Measurements from ENCODE around the gene SLC22A18.

GRCh38 chr11:2724887-2725412, 160.6 kb downstream of the CDKN1C start:
- RRBS: no CpG with 5 or more reads among the region's 16 CpGs

GRCh38 chr11:2752844-2753239, 132.7 kb downstream of the CDKN1C start:
- RRBS: no CpG with 5 or more reads among the region's 12 CpGs

- RRBS: no CpG with 5 or more reads among the region's 18 CpGs
Measured at GRCh38 chr11:2805458-2806137, 80.0 kb downstream of the CDKN1C start.

GRCh38 chr11:2812223-2813093, 73.1 kb downstream of the CDKN1C start:
- RRBS: 8% methylated on average over 4 of the region's 19 CpGs

DNA sequence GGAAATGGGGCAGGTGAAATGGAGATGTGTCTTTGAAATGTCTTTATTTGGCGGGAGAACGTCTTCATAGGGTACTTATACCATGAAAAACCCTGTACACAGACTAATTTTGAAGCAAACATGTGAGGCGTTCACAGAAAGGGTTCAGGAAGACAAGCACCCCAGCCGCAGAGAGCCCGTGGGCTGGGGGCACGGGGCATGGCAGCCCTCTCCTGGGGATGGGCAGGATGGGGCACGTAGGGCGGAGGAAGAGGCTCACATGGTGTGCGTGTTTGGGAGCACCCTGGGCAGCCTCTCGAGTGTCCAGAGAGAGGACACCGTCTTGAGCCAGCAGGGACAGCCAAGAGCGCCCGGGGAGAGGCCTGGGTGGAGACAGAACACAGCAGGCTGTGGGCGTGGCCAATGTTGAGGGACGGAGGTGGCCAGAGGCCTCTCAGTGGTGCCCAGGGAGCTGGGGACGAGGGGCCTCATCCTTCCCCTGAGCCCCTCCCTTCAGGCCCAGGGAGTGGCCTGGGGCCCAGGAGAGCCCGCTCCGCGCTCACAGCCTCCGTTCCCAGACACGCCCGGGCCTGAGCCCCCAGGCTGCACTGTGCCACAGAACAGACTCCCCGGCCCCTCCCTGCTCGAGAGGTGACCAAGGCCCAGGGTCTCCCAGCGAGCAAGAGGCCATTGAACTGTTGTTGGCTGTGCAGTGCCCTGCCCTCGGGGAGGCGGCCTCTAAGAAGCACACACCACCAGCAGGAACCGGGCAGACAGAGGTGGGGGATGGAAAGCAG, 48.5 kb downstream of the CDKN1C start:
- RRBS: 15% methylated on average over 2 of the region's 28 CpGs

DNA sequence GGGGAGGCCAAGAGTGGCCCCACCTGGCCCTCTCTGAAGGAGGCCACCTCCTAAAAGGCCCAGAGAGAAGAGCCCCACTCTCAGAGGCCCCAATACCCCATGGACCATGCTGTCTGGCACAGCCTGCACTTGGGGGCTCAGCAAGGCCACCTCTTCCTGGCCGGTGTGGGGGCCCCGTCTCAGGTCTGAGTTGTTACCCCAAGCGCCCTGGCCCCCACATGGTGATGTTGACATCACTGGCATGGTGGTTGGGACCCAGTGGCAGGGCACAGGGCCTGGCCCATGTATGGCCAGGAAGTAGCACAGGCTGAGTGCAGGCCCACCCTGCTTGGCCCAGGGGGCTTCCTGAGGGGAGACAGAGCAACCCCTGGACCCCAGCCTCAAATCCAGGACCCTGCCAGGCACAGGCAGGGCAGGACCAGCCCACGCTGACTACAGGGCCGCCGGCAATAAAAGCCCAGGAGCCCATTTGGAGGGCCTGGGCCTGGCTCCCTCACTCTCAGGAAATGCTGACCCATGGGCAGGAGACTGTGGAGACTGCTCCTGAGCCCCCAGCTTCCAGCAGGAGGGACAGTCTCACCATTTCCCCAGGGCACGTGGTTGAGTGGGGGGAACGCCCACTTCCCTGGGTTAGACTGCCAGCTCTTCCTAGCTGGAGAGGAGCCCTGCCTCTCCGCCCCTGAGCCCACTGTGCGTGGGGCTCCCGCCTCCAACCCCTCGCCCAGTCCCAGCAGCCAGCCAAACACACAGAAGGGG, 37.4 kb downstream of the CDKN1C start:
- RRBS: no CpG with 5 or more reads among the region's 12 CpGs

DNA sequence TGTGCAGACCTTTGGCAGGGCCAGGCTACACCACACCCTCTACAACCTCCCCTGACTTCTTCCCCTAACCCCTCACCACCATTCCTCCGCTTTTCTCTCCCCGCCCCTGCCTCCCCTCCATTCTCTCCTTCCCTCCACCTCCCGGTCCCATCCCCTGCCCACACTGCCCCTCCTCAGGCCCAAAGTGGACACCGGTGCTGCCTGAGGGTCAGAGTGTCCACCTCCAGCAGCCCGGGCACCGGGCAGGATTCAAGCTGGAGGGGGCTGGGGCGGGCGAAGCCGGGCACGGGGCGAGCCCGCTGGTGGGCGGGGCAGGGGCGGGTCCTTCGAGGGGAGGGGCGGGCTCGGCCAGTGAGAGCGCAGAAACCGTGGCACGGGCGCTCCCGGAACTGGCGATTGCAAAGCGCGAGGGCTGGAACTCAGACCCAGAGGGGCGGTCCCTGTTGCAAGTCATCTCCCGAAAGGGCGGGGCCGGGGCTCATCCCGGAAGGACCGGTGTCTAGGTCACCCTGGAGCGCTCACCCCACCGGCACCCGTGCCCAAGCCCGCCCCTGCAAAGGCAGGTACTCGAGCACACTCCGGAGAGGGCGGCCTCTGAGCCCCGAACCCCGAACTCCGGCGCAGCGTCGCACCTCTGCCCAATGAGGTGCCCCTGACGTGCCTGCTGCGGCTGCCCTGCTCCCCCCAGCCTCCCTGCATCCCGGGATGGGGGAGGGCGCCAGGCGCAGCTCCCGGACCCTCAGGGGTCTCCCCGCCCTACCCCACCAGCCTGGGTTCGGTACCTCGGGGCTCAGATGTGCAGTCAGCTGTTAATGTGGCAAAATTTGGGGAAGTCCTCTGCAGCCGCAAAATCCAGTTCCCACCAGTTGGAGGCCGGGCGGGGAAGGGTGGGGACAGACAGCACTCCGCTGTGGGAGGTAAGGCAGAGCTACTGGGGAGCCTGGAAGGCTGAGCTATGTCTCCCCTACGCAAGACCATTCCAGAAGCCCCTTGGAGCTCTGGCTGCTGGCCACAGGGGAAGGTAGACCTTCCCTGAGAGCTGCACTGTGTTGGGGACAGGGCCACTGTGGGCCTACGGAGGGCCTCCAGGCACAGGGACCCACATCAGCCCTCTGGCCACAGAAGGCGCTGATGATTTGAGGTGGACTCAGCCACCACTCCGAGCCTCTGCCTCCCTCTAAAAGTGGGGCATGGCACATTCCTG, at the start of gene SLC22A18:
Gene SLC22A18, plus strand, starts transcription at position 477 of the 1,204 bp plus-strand sequence.
- RRBS: 2% methylated on average over 25 of the region's 61 CpGs

- RRBS: 50% methylated on average over 4 of the region's 27 CpGs
Measured at GRCh38 chr11:2903006-2903959, 1.2 kb downstream of the SLC22A18 start.

GRCh38 chr11:2923778-2924147, 5.5 kb downstream of the PHLDA2 start:
- RRBS: no CpG with 5 or more reads among the region's 7 CpGs

DNA sequence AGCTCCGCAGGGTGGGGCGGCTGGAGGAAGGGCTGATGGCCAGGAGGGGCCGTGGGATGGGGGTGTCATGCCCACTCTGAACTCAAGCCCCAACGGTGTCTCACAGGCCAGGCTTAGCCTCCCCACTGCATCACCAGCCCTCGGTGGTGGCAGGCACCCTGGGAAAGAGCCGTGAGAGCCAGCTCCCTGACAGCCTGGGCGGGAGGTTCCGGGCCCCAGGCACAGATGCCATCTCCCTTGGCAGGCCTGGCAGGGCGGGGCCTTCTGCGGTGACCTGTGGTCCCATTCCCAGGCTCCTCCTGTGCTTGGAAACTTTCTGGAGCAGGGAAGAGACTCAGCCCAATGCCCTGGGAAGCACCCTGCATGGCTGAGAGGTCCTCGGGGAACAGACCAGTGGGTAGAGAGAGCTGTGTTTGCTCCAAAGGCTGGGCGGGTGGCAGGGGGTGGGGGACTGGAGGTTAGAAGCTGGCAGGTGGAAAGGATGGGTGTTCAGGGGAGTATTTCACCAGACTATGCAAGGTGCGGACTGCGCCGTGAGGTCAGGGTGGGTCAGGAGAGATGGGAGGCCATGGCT, 4.8 kb downstream of the PHLDA2 start:
- RRBS: no CpG with 5 or more reads among the region's 15 CpGs

GRCh38 chr11:2989035-2989436, 3.1 kb downstream of the NAP1L4 start:
- RRBS: no CpG with 5 or more reads among the region's 6 CpGs

DNA sequence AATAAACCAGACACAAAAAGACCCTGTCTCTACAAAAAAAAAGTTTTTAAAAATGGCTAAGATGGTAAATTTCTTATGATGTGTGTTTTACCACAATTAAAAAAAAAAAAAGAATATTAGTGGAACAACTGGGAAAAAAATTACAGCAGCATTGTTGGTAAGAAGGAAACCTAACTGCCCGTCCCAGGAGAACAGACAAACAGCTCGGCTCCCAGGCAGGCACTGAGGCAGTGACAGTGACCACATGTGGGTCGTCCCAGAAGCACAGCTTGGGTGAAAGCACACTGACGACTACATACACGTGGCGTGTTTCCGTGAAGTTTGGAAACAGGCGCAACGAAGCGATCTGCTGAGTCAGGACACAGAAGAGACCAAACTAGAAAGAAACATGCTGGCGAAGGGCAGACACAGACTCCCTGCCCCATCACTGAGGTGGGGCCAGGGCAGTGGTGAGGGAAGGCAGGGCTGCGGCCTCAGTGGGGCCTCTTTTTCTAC, 20.3 kb downstream of the CARS1 start:
- RRBS: no CpG with 5 or more reads among the region's 12 CpGs

- RRBS: 94% methylated on average over 2 of the region's 21 CpGs
Measured at GRCh38 chr11:3357509-3358656, 21.1 kb downstream of the ZNF195 start.

DNA sequence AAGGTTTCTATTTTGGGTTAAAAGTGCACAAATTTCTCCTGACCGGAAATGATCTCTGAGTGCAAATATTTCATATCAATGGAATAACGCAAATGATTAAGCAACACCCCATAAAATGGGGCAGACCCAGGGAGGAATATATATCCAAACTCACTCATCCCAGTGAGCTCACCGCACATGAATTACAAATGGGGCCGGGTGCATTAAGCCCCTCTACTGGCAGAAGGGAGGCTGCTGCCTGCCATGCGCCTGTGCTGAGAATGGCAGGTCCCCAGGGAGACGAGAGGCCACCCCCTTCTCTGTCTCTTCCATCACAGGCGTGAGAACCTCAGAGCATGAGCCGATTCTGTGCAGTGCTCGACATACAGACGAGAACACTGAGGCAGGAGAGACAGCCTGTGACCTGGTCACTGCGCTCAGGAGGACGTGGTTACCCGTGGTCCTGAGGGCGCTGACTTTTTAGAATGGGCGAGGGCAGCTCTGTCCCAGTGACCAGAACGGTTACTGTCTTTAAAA, 42.7 kb upstream of the ZNF195 start:
- RRBS: no CpG with 5 or more reads among the region's 16 CpGs

DNA sequence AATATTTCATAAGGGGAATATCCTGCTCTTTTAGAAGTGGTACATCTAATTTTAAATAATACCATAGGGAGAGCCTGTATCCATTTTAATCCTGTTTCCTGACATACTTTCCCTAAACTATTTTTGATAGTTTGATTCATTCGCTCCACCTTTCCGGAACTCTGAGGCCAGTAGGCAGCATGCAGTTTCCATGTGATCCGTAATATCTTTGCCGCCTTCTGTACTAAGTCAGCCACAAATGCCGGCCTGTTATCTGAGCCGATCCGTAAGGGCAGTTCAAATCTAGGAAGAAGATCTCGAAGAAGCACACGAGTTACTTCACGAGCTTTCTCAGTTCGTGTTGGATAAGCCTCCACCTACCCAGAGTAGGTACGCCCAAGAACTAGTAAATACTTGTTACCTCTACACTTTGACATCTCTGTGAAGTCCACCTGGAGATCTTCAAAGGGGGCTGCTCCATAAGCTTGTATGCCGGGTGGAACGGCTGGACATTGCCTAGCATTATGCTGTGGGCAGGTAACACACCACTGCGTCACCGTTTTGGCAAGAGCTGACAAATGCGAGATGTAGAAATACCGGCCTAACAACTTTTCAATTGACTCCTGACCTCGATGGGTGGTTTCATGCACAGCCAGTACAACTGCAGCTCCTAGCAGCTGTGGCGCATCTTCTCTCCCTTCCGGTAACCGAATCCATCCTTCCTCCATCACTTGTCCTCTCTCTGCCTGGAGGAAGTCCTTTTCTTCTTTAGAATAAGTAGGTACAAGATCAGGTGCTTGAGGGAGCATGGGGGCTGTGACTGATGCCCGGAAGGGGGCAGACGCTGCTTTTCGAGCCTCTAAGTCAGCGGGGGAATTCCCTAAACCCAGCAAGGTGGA, 97.8 kb upstream of the ZNF195 start:
- RRBS: 81% methylated on average over 2 of the region's 26 CpGs

- RRBS: no CpG with 5 or more reads among the region's 18 CpGs
Measured at GRCh38 chr11:3795932-3796685, 1.2 kb downstream of the NUP98 start.

DNA sequence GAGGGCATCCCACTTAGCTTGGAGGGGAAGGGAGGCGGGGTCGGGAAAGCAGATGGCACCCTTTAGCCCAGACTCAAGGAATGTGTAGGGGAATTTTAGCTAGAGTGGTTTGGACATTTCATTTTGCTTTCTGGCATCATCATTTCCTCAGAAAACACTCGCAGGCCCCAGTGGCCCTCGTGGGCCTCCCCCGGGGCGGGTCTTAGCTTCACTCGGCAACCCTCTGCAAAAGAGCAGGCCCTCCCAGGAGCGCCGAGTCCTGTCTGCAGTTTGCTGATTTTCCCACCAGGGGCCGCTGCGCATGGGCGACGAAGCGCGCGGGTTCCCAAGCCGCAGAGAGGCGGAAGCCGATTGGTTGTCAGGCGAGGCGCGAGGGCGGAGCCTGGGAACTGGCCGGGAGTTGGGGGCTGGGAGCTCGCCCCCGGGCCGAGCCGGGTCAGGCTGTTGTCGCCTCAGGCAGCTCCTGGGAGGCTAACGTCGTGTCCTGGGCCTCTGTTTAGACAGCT, 646 bp upstream of the STIM1 start:
- RRBS: 0% methylated on average over 2 of the region's 31 CpGs

DNA sequence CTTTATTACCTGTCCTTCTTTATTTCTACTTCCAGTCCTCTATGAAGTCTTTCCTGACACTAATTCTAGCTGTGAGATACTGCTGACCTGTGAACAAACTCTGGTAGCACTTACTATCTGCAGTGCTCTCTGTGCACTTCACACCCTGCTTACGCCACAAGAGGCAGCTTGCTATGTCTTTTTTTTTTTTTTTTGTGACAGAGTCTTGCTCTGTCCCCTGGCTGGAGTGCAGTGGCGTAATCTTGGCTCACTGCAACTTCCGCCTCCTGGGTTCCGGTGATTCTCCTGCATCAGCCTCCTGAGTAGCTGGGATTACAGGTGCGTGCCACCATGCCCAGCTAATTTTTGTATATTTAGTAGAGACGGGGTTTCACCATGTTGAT, 10.8 kb downstream of the STIM1 start:
- RRBS: no CpG with 5 or more reads among the region's 6 CpGs

DNA sequence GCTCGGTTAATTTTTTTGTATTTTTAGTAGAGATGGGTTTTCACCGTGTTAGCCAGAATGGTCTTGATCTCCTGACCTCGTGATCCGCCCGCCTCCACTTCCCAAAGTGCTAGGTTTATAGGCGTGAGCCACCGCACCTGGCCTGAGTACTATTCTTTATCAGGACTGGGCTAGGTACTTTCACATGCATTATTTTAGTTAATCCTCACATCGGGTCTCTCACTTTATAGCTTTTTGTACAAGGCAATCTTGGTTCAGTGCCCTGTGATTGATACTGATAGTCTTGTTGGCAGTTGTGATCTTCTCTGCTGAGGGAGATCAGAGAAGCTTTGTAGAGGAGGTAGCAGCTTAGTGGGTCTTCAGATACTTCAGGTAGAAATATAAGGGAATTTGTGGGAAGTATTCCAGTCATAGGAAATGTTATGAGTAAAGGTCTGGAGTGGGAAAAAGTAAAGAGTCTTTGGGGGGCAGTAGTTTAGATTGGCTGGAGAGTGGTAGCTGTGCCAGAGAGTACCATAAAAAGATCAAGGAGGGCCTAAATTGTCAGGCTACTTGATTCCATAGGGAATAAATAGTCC, 13.8 kb downstream of the STIM1 start:
- RRBS: no CpG with 5 or more reads among the region's 8 CpGs

- RRBS: no CpG with 5 or more reads among the region's 3 CpGs
Measured at GRCh38 chr11:4058089-4058494, 36.5 kb upstream of the RRM1 start.